ENCODE measurements around a stretch of chr4.

DNA sequence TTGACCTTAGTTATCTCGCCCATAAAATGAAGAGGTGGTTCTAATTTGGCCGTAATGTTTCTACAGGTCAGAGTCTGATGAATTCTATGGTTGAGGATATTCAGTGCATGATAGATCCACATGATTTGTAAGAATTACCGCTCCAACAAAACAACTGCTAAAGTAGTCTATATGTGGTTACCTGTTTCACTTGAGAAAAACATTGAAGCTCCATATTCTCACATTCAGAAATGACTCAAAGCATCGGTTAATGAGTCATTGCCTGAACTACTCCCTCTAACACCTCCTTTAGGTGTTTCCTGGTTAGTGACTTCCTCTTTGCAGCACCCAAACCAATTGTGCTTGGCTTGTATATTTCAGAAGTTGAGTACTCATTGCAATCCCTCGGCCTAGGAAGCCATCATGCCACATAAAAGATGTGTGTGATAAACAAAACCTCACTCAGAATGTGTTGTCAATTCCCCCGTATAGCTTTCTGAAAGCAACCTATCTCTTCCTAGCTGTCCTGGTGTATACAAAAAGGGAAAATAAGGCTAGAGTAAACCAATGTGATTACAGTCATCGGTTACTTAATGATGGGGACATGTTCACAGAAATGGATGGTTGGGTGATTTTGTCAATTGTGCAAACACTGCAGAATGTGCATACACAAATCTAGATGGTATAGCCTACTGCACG is 4.8 kb downstream of the DTHD1 start:
- PRO-cap, result no peak

- PRO-cap, result no peak
Measured at GRCh38 chr4:36325371-36325801, 44.0 kb downstream of the DTHD1 start.

DNA sequence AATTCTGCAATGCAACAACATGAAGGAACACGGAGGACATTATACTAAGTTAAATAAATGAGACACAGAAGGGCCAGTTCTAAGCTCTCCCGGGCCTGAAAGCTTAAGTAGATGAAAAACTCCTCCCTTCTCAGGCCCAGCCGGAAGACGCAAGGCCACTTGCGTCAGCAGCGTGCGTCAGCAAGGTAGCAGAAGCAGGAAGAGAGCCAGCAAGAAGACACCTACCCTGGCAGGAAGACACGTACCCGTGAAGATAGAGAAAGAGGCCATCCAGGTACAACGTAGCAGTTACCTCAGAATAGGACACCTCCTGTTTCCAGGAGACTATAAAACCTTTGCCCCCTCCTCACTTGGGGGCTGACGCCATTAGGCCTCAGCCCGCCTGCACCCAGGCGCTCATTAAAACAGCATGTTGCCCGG is 242.9 kb upstream of the NWD2 start:
- PRO-cap, result no peak

DNA sequence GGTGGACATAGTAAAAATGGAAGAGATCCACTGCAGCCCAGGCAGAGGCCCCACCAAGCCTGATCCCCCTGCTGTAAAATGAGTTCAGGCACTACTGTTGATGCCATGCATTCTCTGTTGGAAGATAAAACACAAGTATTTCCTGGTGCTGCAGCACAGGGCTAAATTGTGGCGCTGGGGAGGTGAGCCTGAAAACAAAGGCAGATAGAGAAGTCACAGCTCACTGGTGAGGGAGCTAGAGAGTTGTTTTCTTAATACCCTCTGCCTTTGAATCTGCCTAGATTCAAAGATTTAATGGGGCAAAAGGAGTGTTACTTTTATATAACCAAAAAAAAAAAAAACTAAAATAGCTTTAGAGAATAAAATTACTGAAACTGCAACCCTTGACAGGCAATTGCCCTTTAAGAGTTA is 9.8 kb downstream of the C4orf19 start:
- PRO-cap, result no peak

DNA sequence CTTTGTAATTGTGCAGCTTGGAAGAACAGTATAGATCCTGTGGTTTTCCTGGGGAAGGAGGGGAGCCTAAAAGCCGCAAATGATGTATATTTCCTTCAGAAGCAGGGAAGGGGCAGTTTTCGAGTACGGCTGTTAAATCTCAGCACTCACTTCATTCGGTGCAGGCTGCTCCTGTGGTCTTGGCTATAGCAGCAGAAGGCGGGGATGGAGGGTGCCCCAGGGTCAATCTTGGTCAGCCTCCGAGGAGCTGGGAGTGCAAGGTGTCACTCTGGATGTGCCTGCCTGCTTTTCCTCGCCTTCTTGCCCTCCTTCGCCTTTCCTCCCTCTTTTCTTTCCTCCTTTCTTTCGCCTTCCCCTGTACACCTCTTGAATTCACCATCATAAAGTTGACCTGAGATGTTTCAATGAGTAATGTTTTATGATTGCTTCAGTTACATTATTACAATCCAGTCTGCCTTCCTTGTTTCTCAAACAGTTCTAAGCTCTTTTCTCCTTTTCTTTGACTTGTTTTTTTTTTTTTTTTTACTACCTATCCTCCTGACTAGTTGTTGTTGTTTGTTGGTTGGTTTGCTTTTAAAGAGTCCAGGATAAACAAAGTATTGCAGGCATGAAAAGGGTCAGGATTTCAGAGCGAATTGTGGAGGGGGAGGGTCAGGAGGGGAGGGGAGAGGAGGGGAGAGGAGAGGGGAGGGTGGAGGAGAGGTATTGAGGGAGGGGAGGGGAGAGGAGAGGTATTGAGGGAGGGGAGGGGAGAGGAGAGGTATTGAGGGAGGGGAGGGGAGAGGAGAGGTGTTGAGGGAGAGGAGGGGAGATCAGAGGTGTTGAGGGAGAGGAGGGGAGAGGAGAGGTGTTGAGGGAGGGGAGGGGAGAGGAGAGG is 101.4 kb downstream of the RELL1 start:
- PRO-cap, result no peak

GRCh38 chr4:37590324-37590895 is 95.8 kb downstream of the RELL1 start:
- PRO-cap, result no peak

DNA sequence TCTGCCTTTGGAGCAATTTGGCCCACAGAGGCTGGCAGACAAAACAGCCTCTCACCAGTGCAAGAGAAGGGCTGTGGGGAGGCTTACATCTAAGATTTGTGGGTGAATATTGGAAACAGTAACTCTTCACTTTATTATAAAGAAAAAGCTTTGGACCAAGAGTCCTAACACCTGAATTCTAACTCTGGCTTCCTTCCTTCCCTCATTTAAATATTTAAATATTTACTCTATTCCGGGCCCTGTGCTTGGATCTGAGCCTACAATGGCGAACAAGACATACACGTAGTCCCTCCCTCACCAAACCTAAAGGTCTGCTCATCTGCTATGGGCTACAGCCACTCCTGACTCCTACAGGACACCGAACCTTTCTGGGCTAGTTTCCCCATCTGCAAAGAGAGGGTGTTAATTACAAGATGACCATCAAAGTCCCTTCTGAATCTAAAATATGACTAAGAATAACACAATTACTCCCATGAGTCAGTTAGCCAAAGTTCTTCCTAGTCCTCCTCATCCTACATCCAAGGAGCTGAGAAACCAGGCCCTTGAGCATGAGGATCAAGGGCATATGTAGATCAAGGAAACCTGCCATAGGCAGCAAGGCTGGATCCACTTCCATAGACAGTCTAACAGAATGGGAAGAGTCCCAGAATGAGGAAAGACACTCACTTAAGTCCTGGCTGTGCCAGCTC is 9.4 kb downstream of the RELL1 start:
- PRO-cap, result no peak

- PRO-cap, result no peak
Measured at GRCh38 chr4:37991304-37992375, 31.4 kb downstream of the PTTG2 start.

- PRO-cap, result no peak
Measured at GRCh38 chr4:38075313-38076099, 115.3 kb downstream of the PTTG2 start.

- PRO-cap, result no peak
Measured at GRCh38 chr4:38085340-38086097, 125.3 kb downstream of the PTTG2 start.

DNA sequence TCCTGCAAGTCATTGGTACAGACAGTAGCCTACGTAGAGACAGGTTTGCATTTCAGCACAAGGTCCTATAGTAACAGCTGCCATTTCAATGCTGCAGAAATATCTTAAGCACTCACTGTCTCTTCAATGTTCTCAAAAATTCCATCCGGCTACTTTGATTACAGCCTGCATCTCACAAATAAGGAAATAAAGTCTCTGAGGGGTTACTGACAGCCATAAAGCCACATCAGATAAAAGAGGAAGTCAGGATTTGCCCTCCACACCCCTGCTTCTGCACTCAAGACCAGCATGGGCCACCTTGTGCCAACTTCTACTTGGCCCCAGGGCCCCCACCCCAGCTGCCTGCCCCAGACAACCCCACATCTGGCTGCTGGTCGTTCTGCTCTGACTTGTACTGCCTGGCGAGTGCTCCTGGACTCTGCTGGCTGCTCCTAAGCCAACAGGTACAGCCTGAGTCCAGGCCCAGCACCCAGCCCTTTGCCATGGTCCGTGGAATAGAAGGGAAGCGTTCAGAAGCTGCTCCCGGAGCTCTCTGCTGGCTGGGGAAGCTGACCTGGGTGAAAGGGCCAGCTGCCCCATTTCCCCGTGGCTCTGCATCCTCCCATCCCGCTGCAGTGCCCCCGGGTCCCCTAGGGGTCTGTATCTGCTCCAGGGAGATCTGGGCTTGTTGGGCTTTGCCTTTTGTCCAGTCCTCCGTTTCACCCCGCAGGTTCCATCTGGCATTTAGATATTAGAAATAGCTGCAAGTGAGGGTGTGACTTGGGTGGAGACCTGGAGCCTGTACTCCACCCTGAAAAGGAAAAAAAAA is 194.5 kb downstream of the PTTG2 start:
- PRO-cap, result no peak

GRCh38 chr4:38231909-38232153 is 271.6 kb downstream of the PTTG2 start:
- PRO-cap, result no peak

GRCh38 chr4:38310345-38310609 is 350.1 kb downstream of the PTTG2 start:
- PRO-cap, result no peak

- PRO-cap, result no peak
Measured at GRCh38 chr4:38490037-38490766, 173.8 kb upstream of the KLF3 start.

GRCh38 chr4:38509512-38509890 is 154.5 kb upstream of the KLF3 start:
- PRO-cap, result no peak

DNA sequence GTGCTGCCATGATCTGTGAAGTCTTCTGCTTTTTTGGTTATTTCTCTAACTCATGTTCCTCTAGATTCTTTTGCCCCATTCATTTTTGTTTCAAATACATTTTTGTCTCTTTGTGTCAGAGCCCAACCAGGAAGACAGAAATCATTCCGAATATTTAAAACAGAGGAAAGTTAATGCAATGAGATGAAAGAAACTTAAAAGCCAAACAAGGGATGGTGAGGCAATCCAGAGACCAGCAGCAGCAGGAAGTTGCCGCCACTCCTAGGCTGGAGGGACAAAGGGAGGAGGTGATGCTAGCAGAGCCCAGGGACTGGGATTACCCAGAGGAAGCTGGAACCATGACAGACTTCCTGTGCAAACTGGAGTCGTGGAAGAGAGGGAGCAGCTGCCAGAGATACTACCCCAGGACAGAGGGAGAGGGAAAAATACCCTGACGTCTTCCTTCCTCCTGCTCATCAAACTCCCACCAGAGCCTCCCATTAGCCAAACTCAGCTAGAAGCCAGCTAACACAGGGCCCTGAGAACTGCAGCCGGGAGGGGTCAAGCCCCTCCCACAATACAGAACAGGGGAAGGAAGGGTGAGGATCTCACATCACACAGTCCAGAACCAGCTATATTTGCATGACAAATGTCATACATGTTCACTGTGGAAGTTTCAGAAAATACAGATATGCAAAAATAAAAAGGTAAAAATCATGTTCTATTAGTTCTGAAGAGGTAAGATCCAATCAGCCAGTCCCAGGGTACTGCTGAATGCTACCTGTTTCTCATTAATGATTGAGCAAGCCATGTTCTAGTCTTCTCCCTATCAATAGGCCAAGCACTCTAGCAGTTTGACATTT is 101.2 kb upstream of the KLF3 start:
- PRO-cap, result no peak

DNA sequence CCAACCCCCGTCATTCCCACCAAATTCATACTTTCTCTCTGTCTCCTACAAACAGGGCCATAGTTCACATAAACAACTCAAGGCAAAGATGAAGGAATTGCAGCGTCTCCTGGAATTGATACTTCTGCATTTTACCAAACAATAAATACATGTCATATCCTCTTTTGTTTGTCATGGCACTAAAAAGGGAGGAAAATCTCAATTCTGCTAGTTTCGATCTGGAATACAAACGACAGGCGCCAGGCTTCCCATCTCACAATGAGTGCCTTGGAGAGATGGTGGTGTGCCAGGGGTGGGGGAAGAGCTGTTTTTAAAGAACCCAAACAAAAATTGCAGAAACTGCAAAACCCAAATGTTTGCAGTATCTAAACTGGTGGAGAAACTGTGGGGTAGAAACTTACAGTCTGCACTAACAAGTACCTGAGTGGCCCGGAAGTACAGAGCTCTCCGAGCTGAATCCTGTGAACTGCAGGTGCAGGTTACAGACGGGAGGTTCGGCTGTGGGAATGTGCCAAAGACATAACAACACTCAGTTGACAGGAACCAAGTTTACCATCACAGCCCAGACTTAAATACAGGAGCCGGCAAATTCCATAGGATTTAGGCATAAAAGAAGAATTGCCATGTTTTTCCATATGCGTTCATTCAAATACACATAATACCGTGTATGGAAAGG is 53.0 kb upstream of the KLF3 start:
- PRO-cap, result no peak

- PRO-cap, result no peak
Measured at GRCh38 chr4:38620743-38621571, 43.0 kb upstream of the KLF3 start.

DNA sequence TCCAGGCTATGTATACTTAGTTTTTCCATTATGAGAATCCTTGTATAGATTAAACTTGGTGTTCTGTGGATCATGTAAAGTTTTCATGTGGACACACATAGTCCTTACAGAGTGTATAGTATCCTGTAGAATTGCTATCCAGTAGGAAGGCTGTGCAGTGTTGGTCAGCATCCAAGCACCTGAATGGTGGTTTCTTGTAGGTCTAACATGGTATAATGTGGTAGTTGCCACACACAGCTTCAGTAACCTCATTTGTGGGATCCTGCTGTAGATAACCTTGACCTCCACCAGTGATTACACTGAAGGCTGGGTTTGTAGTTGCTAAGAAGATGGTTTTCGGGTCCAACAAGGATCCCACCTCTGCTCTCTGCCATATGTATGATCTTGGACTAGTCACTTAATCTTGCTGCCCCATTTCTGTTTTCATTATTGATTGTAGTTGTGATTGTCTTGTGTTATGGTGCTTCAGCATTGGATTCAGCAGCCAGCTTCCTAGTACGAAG is 26.2 kb downstream of the KLF3 start:
- PRO-cap, result no peak

DNA sequence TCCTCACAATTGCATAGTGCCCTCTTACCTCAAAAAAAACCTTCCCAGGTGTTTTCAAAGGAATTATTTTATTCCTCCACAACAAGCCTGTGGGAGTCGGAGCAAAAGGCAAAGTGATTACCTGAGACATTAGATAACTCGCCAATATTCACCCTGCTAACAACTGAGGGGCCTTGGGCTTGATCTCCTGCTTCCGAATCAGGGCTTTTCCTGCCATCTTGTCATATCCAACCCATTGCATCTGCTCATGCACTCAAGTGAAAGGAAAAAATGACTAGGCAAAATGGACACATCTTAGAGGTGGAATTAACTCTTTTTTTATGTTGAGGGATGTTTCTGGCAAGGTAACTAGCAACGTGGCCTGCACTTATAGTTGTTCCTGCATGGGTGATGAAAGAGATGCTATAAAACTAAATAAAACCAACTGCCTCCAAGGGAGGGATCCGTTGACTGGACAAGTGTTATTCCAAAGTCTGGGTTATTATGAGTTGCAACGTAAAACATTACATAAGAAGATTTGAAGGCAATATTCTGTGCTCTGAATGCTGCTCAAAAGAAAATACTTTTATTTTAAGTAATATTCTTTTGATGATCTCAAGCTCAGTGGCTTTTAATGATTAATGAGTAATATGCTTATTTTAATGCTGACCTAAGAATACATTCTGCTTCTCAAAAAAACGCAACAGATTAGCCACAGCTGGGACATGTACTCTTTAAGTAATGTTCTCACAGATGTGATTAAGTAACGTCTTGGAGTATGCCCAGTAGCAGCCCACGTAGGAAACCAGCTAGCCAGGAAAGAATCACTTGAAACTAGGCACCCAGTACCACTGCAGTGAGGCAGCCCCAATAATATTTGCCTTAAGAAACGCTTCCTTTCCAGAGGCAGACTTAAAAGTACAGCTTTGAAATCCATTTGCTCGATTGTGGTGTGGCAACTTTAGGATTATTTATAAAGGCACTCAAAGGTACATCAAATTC is 27.4 kb downstream of the KLF3 start:
- PRO-cap, result no peak

All from osteocyte (in vitro differentiated cells).